Placental pericyte (primary cell): Measurements from ENCODE around the genes TSPY4 and RBMY1D.

DNA sequence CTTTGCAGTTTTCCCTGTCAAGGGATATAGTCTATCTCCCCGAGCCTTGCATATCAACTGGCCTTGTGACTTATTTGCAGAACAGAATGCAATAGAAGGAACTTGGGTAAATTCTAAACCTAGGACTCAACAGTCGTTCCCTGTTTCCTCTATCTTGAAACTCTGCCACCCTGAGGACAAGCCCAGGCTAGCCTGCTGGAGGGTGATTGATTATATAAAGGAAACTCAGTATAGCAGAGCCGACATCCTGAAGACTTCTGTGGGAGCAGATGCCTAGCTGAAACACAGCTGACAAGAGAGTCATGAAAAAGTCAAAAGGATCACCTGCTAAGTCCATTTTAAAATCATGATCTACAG lies 197.1 kb downstream of the TGIF2LY start:
- CAGE, long polyA plus RNA: no peak

DNA sequence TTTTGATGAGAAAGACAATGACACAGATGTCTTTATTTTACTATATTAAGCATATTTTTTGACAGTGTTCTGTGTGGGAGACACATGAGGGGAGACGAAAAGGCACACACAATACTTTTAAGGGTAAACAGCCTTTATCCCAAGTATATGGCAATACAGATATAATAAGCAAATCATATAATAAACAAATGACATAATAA lies 311.0 kb downstream of the PCDH11Y start:
- CAGE, long polyA plus RNA: no peak

DNA sequence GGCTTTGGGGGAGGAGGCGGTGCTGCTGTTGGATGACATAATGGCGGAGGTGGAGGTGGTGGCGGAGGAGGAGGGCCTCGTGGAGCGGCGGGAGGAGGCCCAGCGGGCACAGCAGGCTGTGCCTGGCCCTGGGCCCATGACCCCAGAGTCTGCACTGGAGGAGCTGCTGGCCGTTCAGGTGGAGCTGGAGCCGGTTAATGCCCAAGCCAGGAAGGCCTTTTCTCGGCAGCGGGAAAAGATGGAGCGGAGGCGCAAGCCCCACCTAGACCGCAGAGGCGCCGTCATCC lies 359 bp downstream of the TSPY2 start:
- CAGE, long polyA plus RNA: no peak

GRCh38 chrY:7274556-7275391 lies 363.2 kb upstream of the AMELY start:
- CAGE, long polyA plus RNA: no peak

DNA sequence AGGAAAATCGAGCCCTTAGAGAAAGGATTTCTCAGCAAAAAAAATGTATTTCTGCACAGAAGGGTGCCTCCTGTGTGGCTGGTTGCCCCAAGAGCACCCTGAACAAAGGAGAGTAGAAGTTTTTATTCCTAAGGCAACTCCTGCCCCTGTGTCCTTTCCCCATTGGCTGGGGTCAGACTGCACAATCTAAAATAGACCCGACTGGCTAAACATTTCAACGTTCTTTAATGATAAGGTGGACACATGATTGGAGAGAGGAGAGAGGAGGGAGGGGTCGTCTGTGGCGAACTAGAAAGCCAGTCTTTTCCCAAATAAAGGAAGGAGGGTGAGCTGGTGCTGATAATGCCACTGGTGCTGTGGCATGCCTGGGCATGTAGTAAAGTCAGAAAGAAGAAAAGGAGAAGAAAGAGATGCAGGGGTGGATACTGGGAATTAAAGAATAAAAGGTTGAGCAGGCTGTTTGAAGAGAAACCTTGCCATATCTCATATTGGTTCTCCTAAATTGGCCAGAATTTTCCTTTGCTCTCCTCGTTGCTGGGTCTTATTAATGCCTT lies 367.9 kb upstream of the AMELY start:
- CAGE, long polyA plus RNA: no peak

- CAGE, long polyA plus RNA: no peak
Observed at GRCh38 chrY:9337265-9337761, at the start of gene TSPY4. Gene TSPY4, plus strand, starts transcription at chrY:9337464.

DNA sequence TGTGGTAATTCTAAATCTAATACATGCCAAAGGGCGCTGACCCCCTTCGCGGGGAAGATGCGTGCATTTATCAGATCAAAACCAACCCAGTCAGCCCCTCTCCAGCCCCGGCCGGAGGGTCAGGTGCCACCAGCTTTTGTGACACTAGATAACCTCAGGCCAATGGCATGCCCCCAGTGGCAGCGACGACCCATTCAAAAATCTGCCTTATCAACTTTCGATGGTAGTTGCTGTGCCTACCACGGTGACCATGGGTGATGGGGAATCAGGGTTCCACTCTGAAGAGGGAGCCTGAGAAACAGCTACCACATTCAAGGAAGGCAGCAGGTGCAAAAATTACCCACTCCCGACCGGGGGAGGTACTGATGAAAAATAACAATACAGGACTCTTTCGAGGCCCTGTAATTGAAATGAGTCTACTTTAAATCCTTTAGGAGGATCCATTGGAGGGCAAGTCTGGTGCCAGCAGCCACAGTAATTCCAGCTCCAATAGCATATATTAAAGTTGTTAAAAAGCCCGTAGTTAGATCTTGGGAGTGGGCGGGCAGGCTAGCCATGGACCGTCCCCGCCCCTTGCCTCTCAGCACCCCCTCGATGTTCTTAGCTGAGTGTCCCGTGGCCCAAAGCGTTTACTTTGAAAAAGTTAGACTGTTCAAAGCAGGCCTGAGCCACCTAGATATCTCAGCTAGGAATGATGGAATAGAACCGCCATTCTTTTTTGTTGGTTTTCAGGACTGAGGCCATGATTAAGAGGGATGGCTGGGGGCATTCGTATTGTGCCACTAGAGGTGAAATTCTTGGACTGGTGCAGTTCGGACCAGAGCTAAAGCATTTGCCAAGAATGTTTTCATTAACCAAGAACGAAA lies 670.0 kb downstream of the TSPY10 start:
- CAGE, long polyA plus RNA: no peak

DNA sequence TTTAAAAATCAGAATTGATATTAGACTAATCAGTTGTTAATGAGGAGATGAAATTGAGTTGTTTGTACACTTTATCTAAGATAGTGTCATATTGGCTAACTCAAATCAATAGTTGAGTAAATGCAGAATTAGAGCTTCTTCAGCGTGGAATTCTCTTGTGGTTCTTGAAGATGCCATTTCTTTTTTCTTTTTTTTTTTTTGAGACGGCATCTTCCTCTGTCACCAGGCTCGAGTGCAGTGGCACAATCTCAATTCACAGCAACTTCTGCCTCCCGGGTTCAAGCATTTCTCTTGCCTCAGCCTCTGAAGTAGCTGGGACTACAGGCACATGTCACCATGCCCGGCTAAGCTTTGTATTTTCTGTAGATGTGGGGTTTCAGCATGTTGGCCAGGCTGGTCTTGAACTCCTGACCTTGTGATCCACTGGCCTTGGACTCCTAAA lies 1584.1 kb upstream of the USP9Y start:
- CAGE, long polyA plus RNA: no peak

- CAGE, long polyA plus RNA: no peak
Observed at GRCh38 chrY:12854884-12855268, 49.8 kb upstream of the DDX3Y start.

DNA sequence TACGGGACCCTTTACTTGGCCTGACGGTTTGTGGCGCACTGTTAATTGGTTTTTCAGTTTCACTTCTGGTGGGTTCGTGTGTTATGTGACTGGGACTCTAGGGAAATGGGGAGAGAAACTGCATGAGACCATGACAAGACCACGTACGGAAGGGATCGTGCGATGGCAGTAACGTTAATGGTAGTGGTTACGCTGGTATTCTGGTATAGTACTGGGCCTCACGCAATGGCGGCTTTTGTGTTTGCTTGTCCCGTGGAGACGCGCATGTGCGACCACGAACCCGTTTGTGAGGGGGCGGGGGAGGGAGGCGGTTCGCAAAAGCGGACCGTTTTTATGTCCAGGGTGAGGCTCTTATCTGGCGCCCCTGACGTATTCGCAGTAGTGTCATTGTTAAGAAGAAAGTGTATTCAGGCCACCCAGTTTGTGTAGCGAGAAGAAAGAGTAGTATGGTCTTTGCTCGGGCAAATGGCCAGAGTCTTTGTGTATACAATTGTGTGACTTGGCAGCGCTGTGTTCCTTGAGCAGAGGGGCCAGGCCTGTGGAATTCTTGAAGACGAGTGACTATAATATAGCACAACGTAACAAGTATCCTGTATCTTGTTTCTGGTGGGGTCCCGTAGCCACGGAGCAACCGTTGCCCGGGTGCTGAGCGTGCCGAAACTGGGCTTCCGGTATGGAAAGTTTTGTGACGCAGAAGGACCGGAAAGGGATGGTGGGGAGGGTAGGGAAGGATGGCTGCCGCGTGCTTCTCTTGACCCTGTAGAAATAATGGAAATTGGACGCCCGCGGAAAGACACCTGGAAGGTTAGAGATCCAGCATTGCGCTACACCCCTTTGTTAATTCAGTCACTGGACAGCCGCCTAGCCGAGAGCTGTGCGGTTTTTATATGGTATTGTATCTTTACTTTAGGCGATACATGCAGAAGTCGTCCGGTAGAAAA lies 614 bp downstream of the DDX3Y start:
- CAGE, long polyA plus RNA: no peak

DNA sequence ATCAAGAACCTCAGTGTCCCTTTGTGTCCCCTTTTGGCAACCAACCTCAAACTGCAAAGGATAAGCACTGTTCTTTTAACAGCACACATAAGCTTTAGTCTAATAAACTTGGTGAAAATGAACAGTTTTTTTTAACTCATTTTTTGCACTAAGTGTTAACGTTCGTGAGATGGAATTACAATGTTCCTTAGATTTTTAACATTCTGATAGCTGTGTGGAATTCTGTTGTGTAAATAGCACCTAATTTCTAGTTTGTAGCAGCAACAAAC lies 16.3 kb downstream of the DDX3Y start:
- CAGE, long polyA plus RNA: no peak

- CAGE, long polyA plus RNA: no peak
Observed at GRCh38 chrY:13111978-13112472, 207.4 kb downstream of the DDX3Y start.

DNA sequence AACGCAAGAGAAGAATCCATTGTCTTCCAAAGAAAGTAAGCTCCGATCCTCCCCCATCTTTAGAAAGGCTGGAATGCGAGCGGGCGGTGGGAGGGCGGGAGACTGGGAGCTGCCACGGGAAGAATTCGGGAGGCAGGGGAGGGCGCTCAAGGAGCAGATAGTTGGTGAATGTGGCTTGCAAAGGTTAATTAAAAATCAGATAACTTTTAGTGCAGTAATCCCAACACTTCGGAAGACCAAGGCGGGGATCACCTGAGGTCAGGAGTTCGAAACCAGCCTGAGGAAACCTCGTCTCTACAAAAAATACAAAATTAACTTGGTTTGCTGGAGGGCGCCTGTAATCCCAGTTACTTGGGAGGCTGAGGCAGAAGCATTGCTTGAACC lies 694 bp downstream of the TMSB4Y start:
- CAGE, long polyA plus RNA: no peak

- CAGE, long polyA plus RNA: no peak
Observed at GRCh38 chrY:13704973-13705615, 1.4 kb downstream of the TMSB4Y start.

DNA sequence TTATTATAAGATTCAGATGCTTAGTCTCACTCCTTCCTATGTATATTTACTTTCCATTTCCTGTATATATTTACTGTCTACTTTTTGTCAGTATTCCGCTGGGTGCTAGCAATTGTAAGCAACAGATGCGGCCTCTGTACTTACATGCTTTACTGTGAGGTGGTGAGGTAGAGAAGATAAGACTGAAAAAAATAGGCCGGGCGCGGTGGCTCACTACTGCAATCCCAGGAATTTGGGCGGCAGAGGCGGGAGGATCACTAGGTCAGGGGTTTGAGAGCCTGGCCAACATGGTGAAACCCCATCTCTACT lies 660 bp upstream of the EIF1AY start:
- CAGE, long polyA plus RNA: no peak

GRCh38 chrY:21894245-21894833 lies at the start of gene RBMY1D:
Gene RBMY1D, minus strand, starts transcription at chrY:21894526.
- CAGE, long polyA plus RNA: no peak